Colic lymph node (tissue), 1 donor: ENCODE data around the genes CTNND1, OR9Q1, LPXN and CNTF.

DNA sequence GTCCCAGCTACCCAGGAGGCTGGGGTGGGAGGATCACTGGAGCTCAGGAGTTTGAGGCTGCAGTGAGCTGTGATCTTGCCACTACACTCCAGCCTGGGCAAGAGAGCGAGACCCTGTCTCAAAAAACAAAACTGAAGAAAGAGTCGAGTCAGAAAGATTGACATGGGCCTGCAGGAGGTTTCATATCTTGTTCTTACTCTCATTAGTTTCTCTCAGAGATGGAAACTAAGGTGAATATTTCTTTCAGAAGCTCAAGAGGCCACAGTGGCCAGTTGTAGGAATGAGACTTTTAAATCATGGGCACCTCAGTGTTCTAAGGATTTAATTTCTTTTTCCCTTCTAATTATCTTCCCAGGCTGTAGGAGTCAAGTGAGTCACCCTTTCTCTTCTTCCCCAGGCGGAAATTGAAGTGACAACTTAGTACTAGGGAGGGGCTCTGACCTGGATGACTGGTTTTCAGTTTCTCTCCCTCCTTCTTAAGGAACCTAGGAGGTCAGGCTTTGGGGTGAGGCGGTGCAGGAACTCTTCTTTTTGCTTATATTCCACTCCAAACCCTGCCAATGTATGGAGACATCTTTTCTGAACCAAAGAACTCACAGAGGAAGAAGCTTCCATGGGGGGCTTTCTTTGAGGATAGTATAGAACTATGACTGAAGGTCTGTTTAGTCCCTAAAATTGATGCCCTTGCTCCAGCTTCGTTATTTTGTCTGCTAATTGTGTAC, 12.5 kb downstream of the ZDHHC5 start:
- PRO-cap: no peak

GRCh38 chr11:57735620-57736322, 5.5 kb upstream of the SELENOH start:
- PRO-cap: no peak

DNA sequence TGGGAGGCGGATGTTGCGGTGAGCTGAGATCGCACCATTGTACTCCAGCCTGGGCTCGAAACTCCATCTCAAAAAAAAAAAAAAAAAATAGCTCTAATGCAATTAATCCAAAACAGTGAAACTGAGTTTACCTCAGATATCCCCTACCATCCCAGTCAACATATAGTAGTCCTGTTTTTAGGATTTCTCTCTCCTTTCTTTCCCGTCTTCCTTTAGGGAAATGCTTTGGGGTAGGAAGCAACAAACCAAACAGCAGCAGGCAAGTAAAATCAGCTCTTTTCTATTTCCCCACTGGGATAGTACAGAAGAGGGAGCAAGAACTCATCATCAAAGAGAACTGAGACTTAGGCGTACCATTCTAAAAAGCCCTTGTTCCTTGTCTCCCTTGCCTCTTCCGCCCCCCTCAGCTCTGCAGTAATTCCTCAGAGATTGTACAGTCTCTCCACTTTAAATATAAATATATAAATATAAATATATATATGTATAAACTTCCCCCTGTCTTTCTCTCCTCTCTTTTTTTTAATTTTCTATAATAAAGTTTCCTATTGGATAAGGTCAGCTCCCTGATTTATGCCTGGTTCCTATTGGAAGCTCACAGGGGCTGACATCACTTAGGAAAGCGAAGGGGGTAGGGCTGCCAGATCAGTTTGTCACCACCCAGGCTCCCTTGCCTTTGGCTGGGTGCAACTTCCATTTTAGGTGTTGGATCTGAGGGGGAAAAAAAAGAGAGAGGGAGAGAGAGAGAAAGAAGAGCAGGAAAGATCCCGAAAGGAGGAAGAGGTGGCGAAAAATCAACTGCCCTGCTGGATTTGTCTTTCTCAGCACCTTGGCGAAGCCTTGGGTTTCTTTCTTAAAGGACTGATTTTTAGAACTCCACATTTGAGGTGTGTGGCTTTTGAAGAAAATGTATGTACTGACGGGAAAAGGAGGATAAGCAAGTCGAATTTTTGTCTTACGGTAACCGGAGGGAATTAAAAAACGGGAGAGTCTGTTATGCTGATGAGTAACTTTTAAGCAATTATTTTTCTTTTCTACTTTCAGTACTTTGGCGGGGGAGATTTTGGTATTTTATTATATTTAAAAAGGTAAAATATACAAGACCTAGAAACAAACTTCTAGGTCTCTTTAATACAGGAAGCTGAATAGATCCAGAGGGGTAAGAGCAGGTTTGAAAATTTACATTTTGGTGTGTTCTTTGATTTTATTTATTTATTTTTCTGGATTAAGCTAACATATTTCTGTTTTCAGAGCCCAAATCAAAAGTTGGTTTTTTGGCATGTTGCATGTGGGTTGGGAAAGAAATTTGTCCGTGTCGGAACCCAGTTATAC, at the start of gene CTNND1:
Gene CTNND1, plus strand, starts transcription at position 640 of the 1,329 bp plus-strand sequence.
- PRO-cap: unidirectional peak, plus-strand start at position 614 of the sequence; unidirectional peak, plus-strand start at position 721 of the sequence

DNA sequence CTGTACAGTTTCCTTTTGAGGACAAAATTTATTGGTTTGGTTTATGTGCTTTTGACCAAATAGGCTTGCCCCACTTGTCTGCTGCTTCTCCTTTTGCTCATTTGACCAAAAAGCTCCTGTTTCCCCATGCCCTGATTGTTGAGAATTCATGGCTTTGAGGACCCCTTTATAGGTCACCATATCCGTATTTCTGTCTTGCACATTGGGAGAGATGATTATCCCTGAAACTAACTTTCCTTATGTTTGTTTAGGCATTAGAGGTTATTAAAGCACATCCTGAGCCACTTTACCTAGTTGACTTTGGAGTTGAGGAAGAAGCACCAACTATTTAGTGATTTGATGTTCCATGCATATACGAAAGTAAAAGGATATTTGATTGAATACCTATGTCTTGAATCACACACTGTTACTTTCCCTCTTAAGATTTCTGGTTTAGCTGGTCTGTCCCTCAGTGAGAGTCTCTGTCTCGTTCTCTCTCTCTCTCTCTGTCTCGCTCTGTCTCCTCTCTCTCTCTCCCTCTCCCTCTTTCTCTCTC, 10.8 kb downstream of the CTNND1 start:
- PRO-cap: no peak

GRCh38 chr11:57776579-57777305, 15.1 kb downstream of the CTNND1 start:
- PRO-cap: no peak

DNA sequence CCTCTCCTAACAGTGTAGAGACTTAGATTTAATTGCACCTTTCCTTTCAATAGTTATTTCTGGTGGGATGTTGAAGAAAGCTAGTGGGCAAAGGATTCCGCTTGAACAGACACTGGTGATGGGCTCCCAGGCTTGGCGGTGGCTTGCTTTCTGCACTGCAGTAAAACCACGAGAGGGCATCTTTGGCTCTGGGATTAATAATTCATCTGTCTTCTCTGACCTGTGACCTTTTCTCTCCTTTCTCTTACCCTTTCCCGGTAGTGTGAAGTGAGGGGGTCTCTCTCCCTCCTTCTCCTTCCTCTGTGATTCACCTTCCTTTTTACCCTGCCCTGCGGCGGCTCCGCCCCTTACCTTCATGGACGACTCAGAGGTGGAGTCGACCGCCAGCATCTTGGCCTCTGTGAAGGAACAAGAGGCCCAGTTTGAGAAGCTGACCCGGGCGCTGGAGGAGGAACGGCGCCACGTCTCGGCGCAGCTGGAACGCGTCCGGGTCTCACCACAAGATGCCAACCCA, 29.6 kb downstream of the CTNND1 start:
- PRO-cap: no peak

DNA sequence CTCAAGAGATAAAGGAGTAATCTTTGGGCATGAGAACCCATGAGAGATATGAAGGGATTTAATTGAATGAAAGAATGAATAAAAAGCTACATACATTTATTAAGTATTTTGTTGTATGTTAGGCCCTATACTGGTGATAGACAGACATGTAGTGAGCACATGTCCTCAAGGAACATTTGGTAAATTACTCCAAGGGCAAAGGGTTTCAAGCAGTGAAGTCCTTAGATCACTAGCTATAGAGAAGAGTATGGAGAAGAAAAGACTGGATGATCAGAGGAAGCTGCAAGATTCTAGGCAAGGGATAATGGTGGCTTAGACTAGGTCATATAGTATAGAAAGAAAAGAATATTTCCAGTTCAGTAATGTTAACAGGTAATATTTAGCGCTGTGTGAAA, 64.4 kb downstream of the CTNND1 start:
- PRO-cap: no peak

DNA sequence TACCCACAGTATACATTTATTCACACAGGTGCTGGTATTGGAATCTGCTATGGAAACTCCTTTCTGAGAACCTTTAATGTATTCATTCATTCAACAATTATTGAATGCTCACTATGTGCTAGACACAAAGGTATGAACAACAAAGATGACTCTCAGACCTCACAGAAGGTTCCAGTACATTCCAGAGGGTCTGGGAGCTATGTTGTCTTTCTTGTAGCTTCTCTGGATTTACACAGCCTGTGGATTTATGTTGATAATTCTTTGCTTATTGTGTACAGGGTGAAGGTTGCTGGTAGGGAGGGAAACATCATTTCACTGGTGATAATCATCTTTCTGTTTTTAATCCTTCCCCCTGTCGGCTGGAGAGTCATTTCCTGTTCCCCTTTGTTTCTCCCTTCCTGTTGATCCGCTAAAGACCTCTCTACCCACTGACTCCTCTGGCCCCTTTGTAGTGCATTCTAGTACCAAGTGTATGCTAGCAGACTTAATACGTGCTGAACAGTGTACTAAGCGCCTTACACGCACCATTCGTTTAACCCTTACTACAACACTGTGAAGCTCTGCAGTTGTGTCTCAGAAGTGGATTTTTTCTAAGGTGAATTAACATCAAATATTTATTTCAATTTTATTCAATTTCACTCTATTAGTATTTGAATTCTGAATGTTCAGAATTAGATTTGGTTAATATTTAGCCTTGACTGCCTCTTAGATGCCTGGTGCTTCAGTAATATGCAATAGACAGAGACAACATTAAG, 19.1 kb upstream of the OR9Q1 start:
- PRO-cap: no peak

DNA sequence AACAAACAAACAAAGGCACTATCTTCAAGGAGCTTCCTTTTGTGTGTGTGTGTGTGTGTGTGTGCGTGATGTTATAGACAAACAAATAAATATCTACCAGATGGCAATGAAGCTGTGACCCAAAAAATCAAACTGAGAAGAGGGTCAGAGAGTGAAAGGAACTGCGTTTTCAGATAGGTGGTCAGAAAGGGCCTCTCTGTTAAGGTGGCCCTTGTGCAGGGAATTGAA, at the start of gene OR9Q1:
Gene OR9Q1, plus strand, starts transcription at position 204 of the 228 bp plus-strand sequence.
- PRO-cap: no peak

DNA sequence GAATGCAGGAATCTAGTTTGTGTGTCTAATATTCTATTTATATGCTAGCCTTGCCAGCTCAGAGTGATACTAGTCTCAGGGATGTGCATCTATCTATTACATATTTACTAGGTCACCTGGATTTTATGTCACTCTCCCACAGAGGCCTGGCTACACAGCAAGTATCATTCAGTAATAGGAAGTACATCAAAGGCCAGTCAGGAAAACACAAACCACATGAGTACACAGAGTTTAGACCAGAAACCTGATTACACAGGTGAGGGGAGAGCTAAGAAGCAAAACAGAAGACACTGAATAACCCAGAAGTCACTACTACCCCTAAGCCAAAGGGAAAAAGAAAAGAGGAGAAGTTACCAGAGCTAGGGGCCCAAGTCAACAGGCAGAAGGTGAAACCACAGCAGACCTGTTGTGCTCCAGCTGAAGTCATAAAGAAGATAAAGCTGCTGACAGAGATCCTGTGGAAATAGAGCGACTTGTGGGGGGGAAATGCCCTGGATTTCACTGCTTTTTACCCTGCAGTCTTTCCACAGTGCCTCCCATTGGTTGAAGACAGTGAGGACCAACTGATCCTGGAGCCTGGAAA, 13.2 kb downstream of the LPXN start:
- PRO-cap: no peak

- PRO-cap: unidirectional peak, minus-strand start at chr11:58575856; unidirectional peak, minus-strand start at chr11:58575894
Measured at GRCh38 chr11:58575207-58576388, at the start of gene LPXN. Gene LPXN (minus strand): TSS chr11:58575856.

GRCh38 chr11:58622538-58622884, at the start of gene CNTF:
Gene CNTF (plus strand): TSS chr11:58622665.
- PRO-cap: no peak

- PRO-cap: no peak
Measured at GRCh38 chr11:58641363-58641755, 18.9 kb downstream of the CNTF start.

GRCh38 chr11:58762237-58762757, 30.6 kb upstream of the GLYAT start:
- PRO-cap: no peak

DNA sequence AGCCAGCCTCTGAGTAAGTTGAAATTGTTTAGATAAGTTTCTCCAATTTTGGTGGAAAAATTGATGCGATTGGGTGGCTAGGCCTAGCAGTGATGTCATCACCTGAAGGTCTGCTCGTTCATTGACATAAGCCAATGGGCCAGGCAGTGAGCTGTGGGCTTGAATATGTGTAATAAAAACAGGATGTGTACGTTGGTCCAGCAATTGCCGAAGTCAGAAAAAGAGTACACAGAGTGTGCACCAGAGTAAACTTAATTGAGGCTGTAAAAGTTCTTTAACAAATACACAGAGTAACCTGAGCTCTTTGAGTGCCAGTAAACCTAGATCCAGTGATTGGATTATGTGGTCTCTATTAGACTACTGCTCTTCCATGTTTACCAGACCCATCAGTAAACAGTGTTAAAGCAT, 13.1 kb upstream of the GLYATL1 start:
- PRO-cap: no peak

- PRO-cap: bidirectional peak, plus-strand start at chr11:59058919, minus-strand start at chr11:59058668
Measured at GRCh38 chr11:59058741-59059005, 27.4 kb upstream of the GLYATL1B start.

GRCh38 chr11:59175282-59175637, 3.3 kb downstream of the DTX4 start:
- PRO-cap: no peak

DNA sequence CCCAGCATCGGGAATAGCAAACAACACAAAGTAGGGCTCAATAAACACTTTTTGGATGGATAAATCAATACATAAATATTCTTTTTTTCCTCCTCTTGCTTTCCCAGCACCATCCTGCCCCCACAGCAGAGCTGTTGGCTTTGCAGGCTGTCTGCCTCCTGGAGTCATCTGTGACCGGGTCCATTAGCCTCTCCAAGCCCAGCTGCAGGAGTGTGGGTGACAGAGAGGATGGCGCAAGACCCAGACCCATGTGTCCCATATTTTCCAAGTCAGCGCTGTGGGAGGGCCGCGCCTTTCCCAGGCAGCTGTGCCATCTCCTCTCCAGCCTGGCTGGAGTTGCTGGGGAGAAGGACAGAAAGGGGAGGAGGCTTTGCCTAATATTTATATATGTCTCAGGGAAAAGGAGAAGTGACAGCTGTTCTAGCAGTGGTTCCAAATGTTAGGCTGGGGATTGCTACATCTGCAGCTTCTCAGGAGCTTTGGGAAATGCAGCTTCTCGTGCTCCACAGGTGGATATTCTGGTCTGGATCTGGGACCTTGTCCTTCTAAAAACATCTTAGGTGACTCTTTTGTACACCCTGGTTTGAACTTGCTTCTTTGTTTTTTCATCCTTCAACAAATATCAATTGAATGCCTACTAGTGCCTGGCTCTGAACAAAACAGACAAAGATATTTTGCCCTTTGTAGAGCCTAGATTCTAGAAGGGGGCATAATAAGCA, 15.7 kb downstream of the DTX4 start:
- PRO-cap: no peak

GRCh38 chr11:59223562-59224118, 10.9 kb upstream of the MPEG1 start:
- PRO-cap: no peak

DNA sequence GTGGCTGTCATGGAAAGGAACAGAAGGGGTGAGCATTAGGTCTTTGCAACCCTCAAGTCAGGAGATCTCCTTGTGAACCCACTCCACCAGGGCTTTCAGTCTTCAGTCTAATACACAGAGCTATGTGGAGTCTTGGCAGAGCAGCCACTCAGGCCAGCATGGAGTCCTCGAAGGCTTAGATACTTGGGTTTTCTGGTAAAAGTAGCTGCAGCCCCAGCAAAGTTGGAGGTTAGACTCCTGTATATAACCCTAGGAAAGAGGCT, 8.4 kb downstream of the OR5AN1 start:
- PRO-cap: no peak